H7 (cell line): Measurements from ENCODE around the gene CHCHD5.

- RAMPAGE, long total RNA, result no peak
Measured at GRCh38 chr2:112520138-112520565, 22.1 kb upstream of the POLR1B start.

GRCh38 chr2:112540756-112541679 lies 1.2 kb upstream of the POLR1B start:
- RAMPAGE, long total RNA, result no peak

DNA sequence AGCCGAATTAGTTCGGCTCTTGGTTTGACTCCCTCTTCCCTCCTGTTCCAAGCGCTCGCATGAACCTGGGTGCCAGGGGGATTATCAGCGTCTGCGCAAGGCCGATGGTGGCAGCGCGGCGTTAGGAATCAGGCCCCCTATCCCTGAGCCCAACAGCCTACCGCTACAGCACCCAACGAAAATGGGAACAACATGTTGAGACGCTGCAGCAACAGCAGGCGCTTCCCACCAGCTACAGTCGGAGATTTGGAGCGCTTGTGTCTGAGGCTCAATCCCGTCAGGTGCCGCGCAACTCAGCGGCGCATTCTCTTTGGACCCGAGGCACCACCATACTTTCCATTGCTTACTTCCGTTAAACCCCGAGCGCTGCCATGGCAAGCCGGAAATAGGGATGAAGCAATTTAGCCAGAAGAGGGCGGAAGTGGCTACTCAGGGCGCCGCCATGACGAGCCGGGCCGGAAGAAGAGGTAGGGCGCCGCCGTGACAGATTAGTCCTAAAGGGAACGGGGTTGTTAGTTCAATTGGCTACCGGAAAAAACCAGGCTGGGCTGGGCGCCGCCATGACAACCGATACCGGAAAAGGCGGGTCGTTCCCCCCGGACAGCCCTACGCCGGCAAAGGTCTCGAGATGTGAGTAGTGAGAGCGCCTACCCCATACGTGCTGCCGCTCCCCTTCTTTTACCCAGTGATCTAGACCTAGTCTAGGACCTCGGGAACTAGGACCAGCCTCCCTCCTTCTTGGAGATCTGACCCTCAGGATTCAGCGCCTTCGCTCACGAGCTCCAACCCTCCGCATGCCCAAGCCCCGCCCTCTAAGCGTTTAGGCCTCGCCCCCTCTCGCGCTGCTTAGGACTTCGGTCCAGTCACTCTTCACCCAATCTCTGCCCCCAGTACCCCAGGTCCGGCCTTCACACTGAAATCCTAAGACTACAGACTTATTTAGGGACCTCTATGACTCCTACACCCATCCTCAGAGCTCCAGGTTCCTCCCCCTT lies at the start of gene CHCHD5:
CHCHD5 (plus strand) TSS at position 590 of the 995 bp plus-strand sequence.
- RAMPAGE, long total RNA, result start-site peak on the plus strand centred at position 454 of the sequence, 23 bp wide, 96 reads; start-site peak on the plus strand centred at position 585 of the sequence, 49 bp wide, 495 reads; start-site peak on the minus strand centred at position 803 of the sequence, 39 bp wide, 11 reads

- RAMPAGE, long total RNA, result no peak
Measured at GRCh38 chr2:112606705-112606970, 22.2 kb downstream of the CHCHD5 start.

- RAMPAGE, long total RNA, result no peak
Measured at GRCh38 chr2:112820185-112820883, 16.2 kb downstream of the IL1B start.

- RAMPAGE, long total RNA, result no peak
Measured at GRCh38 chr2:112848756-112849260, 12.2 kb upstream of the IL1B start.

DNA sequence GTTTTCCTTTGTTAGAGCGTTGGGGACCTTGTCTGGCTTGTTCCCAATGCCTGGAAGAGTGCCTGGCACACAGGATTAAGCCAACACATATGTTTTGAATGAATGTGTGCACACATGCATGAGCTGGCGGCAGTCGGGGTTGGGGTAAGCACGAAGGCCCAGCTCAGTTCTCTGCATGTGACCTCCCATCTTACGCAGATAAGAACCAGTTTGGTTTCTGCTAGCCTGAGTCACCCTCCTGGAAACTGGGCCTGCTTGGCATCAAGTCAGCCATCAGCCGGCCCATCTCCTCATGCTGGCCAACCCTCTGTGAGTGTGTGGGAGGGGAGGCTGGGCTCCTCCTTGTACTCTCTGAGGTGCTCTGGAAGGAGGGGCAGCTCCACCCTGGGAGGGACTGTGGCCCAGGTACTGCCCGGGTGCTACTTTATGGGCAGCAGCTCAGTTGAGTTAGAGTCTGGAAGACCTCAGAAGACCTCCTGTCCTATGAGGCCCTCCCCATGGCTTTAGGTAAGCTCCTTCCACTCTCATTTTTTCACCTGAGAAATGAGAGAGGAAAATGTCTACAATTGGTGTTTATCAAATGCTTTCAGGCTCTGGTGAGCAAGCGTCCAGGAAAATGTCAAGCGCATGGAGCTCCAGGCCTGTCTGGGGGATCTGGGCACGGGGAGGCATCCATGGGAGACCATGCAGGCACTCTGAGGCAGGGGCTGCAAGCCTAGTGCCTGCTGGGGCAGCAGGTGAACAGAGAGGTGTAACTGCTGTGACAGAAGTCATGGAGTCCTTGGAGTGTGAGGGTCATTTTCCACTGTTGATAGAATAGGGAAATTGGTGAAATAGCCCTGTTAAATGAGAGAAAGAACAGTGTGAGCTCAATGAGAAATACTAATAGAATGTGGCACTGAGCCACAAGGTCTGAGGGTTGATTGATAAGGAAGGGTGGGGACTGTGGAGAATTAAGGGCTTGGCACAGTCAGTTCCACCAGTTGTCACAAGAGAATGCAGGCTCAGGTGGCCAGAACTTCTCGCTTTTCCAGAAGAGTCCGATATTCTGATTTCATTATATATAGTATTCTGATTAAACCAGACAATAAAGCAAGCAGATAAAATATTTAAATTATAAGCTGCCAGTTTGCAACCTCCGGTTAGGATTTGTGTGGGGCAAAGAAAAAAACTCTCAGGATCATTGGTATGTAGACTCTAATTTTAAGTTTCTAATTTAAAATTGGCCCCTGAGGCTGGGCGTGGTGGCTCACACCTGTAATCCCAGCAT lies 9.4 kb upstream of the IL1RN start:
- RAMPAGE, long total RNA, result no peak

DNA sequence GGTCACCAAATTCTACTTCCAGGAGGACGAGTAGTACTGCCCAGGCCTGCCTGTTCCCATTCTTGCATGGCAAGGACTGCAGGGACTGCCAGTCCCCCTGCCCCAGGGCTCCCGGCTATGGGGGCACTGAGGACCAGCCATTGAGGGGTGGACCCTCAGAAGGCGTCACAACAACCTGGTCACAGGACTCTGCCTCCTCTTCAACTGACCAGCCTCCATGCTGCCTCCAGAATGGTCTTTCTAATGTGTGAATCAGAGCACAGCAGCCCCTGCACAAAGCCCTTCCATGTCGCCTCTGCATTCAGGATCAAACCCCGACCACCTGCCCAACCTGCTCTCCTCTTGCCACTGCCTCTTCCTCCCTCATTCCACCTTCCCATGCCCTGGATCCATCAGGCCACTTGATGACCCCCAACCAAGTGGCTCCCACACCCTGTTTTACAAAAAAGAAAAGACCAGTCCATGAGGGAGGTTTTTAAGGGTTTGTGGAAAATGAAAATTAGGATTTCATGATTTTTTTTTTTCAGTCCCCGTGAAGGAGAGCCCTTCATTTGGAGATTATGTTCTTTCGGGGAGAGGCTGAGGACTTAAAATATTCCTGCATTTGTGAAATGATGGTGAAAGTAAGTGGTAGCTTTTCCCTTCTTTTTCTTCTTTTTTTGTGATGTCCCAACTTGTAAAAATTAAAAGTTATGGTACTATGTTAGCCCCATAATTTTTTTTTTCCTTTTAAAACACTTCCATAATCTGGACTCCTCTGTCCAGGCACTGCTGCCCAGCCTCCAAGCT lies 5.6 kb downstream of the IL1RN start:
- RAMPAGE, long total RNA, result no peak

GRCh38 chr2:113245683-113246663 lies 32.7 kb downstream of the PAX8 start:
- RAMPAGE, long total RNA, result no peak

- RAMPAGE, long total RNA, result no peak
Measured at GRCh38 chr2:113247542-113248200, 31.1 kb downstream of the PAX8 start.

DNA sequence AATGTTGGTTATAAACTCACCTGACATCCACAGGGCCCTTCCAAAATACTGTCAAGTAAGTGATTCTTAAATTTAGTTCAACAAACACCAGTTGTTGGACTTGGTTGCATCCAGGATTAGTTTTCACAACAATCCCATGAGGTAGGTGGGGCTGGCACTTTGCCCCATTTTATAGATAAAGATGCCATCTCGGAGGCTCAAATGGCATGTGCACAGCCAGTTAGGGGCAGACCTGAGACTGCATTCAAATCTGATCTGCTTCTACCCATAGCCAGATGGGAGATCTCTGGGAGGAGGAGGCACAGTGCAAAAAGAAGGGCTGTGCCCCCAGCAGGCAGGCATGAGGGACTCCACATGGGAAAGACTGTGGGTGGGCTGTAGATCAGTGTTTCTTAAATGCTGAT lies 15.3 kb downstream of the PAX8 start:
- RAMPAGE, long total RNA, result no peak

- RAMPAGE, long total RNA, result no peak
Measured at GRCh38 chr2:113406163-113406575, 31.3 kb upstream of the ZNG1B start.

DNA sequence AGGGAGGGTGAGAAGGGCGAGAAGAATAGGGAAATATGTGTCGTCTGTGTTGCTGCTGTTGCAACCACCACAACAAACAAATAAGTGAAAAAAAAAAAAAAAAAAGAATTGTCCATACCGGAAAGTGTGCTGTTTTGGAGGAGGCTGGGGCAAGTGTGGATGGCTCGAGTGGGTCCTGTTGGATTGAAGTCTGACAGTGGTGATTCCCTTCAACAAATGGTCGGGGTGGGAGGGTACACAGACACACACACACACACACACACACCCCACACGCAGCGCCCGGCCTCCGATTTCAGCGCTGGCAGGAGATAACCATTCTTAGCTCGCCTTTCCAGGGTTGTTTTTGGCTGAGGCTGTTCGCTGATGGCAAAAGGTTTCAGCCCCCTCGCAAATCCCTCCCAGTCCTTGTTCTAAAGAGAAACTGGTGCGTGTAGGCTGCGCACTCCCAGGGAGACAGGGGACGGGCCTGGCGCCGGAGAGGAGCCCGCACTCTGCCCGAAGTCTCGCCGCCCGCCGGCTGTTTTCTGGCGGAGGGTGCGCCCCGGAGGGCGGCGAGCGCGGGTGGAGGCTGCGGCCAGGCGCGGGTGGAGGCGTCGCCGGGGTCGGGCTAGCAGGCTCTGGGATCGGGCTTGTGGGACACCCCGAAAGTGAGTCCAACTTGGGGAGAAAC lies 42.7 kb downstream of the FOXD4L1 start:
- RAMPAGE, long total RNA, result no peak

DNA sequence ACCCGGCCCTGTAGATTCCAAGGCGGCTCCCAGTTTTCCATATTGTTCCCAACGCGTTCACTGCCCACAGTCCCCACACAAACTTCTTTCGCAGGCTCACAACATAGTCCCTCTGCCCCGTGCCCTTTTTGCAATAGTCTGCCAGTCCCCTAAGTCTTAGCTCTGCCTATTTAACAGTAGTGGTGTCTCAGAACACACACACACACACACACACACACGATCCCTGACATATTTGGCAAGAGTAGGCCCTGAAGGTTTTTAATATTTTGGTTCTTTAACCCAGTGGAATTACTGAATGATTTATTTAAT lies 44.0 kb downstream of the FOXD4L1 start:
- RAMPAGE, long total RNA, result no peak

DNA sequence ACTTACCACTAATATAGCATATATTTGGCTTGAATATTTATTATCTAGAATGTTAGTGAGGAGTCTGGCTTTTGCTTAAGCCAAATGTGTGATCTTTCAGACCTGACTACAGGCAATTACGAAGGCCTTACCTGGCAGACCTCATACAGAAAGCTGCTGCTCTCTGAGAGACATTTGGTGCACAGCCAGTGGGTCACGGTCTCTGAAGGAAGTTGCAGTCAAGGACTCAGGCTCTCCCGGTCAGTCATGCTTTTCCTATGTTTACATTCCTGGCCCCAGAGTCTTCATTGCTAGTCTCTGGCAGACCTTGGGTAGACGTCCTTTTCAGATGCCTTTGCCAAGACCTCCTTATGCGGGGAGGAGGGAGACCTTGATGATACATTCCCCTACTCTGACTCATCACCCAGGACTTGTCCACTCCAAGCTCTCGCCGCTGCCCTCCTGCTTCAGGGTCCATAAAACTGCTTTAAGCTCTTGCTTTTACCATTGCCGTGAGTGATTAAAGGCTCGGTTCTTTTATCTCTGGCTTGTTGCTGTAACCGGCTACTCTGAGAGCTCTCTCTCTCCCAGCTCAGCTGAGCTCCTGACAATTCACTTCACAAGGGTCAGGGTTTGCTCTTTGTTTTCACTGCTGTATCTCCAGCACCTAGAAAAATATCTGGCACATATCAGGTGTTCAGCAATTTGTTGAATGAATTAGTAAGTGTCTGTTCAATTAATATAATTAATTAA lies 62.0 kb upstream of the SLC35F5 start:
- RAMPAGE, long total RNA, result no peak

DNA sequence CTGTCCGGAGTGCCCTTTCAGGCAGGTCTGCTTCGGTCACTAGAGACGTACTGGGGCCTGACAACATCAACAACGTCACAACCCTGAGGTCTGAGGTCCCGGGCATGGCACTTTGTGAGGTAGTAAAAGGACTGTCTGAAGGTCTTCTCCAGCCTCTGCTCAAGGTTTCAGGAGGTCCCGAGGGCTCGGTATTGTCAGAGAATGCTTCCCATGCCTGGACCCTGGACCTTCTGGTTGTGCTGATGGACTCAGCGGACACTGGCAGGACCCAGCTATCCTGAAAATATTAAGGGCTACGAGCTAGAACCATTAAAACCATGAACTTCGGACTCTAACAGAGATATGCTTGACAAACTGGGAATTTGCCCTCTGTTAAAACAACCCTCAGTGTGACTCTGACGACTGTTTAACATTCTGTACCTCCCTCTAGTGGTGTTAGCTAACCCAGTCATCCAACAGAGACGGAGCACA lies 96.6 kb downstream of the CCDC93 start:
- RAMPAGE, long total RNA, result no peak

- RAMPAGE, long total RNA, result no peak
Measured at GRCh38 chr2:117946565-117946972, 67.3 kb downstream of the CCDC93 start.

GRCh38 chr2:118176737-118177183 lies 88.5 kb downstream of the INSIG2 start:
- RAMPAGE, long total RNA, result no peak

GRCh38 chr2:119049923-119051113 lies 108.2 kb downstream of the C1QL2 start:
- RAMPAGE, long total RNA, result no peak

DNA sequence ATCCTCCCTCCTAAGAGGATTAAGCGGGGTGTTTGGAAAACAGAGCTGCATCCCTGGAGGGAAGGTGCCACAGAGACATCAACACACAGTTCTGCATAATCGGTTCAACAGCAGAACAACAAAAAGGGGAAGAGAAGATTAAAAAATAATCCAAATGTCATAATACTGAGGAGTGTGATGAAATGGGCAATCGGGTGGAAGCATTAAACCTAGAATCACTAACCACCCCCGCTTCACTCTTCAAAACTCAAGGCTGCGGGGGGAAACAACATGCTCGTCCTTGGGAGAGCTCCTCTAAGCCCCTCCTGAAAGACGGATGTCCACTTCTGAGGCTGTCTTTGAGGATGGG lies 59.0 kb downstream of the STEAP3 start:
- RAMPAGE, long total RNA, result no peak